Neural crest cell (in vitro differentiated cells): Measurements from ENCODE around the genes GTF2H2C, GTF2H2 and FCHO2.

- PRO-cap: no peak
These were observed 59.6 kb downstream of the PIK3R1 start for GRCh38 chr5:68275072-68275573.

DNA sequence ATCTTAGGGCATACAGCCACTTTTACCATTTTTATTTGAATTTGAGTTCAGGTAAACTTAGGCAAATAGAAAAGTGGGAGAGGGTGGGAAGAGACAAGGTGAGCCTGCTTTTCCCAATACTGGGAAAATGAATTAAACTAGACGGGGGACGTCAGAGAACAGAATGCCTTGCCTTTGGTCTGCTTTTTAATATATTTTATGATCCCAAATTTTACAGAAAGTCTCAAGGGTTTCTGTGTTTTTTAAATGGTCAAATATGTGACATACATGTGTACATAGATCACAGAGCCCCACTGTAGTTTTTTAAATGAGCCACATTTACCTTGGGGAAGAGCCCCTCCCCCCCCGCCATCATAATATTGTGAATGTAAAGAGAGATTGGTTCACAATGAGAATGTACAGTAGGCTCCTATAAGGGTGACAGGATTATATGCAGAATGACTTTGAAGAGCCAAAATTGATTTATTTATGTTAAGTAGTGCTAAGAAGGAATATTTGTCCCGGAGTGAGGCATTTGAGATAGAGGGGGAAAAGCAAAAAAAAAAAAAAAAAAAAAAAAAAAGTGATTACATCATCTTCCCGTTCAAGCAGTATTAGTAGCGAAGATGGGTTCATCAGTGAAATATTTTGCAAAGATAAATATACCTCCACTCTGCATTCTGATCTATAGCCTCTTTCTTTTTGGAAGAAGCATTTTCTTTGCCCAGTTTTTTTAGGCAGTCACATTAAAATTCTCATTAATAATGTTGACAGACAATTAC is 73.8 kb downstream of the PIK3R1 start:
- PRO-cap: no peak

DNA sequence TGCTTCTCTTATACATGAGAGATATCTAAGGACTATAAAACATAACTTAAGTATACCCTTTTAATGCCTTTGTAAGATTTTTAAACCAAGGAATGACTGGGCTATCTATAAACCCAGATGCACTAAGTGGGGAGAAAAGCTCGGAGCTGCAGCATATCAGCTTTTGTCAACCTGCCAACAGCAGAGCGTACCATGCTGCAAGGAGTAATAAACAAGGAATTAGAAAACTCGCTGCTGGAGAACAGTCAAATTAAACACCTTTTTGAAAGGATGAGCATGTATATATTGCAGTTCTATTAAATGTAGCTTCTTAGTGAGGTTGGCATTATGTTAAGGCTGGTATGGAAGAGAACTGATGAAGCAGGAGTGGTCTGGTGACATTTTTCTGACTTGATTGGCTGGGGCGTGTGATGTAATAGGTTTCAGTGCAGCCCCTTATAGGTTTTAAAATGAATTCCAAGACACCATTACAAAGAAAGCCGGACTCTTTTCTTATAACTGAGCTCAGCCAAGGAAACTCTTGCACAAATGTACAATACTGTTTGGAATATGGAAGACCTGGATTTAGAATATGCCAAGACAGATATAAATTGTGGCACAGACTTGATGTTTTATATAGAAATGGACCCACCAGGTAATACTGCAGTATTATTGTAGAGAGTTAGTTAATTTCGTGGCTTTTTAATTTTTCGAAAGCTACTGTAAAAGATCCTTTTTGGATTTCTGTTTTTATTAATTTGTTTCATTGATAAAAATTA is 74.8 kb downstream of the PIK3R1 start:
- PRO-cap: bidirectional peak, plus-strand start at position 495 of the sequence, minus-strand start at position 354 of the sequence

DNA sequence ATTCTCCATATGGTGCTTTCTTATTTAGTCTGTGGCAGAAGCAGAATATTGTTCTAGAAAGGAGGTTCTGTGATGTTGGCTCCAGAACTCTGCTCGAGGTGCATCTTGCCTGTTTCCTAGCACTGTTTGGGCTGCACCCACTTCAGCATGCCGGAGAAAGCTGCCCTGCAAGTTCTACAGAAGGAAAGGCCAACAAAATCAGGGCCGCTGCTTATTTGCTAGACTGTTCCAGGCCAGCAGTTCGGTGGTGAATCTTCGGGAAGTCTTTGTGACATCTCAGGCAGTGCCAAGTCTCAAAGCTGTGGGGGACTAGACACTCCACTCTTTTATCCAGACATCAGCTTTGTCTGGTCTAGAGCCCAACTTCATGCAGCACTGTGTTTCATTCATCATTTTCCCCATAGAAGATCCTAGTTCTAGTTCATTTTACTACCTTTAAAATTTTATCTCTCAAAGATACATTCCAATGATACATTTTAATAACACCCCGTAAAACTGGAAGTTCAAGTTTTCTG is 91.1 kb downstream of the PIK3R1 start:
- PRO-cap: no peak

DNA sequence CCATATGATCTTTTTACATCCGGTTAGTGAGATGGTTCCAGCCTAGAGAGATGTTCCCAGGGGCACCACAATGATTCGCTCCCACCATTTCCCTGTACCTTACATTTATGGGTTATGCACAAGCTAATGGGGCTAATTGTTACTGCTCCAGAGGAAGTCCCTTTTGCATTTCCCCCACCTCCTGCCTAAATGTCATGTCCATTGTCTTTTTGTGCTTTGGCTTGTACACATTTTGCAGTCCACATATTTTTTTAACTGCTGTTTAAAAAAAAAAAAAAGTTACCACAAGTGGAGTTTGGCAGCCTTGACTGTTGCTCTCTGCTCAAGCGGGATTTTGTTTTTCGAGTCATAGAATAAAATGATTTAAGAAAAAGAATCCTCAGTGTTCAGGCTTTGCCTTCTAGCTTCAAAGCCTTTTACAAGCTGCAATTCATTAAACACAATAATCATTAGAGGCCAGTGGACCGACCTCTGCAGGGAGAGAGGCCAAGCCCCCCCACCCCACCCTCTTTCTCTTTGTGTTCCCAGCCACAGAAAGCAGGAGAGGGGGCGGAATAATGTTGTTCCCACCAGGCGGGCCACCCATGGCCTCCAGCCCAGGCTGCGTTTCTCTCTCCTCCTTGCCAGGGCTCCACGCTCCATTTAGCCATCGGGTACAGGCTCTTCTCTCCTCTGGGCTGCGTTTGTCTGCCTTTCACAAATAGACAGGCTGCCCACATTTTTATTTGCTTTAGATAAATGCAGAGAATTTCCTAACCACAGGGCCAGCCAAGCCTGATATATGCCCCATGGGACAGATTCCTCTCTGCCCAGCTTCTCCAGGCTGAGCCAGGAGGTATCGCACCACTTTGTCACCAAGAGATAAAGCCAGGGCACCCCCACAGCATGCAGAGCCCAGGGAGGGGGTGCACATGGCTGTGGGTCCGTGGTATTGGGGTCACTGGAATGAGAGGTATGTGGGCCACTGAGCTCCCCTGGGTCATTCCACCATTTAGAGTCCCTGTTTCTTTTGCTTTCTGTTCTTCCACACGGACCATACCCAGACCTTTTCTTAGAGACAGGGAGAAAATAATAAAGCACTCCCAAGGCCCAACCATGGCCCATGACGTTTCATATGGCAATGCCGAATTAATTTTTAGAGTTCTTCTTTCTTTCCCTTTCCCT is 318.7 kb downstream of the PIK3R1 start:
- PRO-cap: no peak

DNA sequence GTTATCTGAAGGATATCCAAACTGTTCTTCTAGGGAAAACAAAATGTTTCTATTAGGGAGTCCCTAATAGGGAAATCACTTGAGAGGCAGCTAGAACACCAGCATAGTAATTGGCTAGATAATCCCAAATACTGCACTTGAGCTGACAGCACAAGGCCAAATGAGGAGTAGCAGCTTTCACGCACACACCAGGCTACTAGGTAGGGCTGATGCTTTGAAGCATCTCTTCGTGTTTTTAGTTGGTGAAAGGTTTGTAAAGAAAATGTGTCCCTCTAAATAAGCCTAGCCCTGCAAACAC is 249.6 kb upstream of the SLC30A5 start:
- PRO-cap: no peak

- PRO-cap: no peak
These were observed 10.4 kb upstream of the SLC30A5 start for GRCh38 chr5:69083445-69083805.

GRCh38 chr5:69361860-69362573 is 7.3 kb downstream of the AK6 start:
- PRO-cap: no peak

DNA sequence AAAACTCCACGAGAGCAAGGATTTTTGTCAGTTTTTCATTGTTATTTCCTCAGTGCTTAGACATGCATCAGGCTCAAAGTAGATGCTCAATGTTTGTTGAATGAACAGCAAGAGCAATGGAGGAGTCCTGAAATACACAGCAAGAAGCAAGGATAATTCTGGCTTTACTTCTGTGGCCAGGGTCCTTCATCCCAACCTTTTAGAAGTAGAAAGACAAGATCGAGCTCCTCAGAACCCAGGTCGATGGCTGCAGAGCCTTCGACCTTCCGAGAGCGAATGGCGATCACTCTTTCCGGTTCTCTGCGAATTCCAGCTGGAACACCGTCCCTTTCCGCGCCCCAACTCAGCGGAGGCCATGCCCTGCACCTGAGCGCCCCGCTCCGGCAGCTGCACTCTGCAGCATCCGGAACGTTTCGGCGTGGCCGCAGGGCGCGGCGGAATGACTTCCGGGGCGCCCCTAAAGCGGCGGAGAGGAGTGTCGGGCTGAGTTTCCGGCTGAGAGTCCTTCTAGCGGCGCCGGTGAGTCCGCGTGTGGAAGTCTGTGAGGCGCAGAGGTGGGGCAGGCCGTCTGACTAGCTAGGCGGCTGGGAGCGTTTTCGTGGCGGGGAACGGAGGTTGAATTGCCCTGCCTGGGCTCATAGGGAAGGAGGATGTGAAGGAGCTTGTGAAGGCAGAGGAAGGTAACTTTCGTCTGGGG is at the start of gene GTF2H2C:
Gene GTF2H2C, plus strand, starts transcription at position 468 of the 697 bp plus-strand sequence.
- PRO-cap: bidirectional peak, plus-strand start at position 522 of the sequence, minus-strand start at position 320 of the sequence

- PRO-cap: no peak
These were observed at the start of gene GTF2H2 for GRCh38 chr5:71067516-71067965. TSS of gene GTF2H2 (minus strand) at chr5:71067676.

GRCh38 chr5:71925033-71925476 is 182.2 kb upstream of the MAP1B start:
- PRO-cap: no peak

DNA sequence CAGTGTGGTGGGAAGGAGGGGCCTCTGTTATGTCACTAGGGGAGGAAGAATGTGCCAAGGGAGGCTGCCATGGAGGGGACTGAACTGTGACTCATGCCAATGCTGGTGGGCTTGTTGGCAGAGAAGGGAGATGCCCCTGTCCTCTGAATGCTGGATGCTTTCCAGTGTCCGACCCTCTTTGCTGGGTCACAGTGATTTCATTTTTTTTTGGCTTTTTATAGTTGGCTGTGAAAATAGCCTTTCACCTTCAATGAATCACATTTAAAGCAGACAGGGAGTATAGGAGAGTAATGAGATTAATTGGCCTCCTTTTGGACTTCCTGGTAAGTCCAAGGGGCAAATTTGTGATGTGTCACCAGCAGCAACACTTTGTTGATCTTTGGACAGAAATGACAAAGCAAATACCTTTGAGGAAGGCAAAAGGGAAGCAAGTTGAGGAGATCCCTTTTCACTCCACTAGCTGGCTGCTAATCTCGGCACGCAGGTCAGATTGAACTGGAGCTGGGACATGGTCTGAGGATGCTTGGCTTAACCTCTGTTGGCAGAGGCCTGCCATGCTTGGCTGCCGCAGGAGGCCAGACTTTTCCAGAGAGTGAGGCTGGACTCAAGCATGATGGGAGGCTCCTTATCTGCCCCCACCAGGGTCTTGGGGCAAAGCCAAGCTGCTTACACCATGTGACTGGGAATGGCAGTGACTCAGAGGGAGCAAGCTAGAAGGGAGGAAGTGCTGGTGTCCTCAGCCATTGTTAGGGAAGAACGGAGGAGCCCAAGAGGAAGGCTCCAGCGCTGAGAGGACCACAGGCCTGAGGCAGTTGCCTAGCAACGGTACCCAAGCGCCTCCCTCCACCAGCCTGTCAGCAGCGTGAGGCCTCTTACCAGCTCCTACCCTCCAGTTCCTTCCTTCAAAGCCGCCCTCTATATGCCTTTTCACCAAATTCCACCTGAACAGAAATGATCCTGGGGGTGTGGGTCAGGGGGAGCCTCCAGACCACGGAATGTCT is 174.5 kb upstream of the MAP1B start:
- PRO-cap: no peak

DNA sequence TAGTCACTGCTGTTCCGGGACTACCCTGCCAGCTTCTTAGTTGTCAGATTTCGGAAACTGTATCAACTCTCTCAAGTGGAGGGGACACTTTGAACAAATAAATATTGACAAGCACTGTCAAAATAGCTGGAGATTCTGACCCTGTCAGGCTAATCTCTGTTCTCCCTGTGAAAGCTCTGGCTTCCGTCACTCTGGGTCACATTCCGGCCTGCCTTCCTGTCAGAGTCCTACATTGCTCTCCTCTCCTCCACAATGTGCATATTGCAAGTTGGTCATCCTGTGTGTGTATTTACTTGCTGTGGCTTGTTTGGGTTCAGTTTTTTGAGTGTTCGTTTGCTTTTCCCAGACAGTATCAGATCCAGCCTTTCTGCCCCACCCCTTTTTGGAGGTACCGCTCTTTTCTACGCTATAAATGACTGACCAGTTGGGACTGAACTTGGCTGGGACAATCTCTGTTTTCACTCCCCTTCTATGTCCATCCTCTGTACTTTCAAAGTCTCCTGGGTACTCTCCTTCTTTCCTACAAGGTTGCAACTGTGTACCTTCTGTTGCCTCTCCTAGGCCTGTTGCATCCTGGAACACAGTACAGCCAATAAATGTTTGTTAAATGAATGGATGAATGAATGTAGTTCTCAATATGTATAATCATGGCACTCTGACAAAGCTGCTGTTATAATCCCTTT is 134.1 kb upstream of the MAP1B start:
- PRO-cap: no peak

DNA sequence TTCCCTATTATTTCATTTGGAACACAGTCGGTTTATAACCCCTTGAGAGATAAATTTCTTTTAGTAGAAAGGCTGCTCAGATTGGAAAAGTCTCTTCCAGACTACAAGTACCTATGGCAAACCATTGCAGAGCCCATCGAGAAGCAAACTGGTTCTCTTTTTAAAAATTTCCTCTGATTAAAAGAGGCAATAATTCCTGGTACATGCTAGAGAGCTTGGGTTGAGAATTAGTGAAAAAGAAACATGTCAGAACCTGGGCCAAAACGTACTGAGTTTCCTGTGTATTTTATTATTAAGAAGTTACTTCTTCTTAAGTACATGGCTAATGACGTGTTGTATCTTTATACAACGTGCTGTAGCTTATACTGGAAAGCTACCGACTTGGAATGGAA is 43.3 kb downstream of the ZNF366 start:
- PRO-cap: no peak

- PRO-cap: no peak
These were observed 54.2 kb upstream of the FCHO2 start for GRCh38 chr5:72901479-72902193.

GRCh38 chr5:72917258-72918428 is 38.2 kb upstream of the FCHO2 start:
- PRO-cap: no peak

DNA sequence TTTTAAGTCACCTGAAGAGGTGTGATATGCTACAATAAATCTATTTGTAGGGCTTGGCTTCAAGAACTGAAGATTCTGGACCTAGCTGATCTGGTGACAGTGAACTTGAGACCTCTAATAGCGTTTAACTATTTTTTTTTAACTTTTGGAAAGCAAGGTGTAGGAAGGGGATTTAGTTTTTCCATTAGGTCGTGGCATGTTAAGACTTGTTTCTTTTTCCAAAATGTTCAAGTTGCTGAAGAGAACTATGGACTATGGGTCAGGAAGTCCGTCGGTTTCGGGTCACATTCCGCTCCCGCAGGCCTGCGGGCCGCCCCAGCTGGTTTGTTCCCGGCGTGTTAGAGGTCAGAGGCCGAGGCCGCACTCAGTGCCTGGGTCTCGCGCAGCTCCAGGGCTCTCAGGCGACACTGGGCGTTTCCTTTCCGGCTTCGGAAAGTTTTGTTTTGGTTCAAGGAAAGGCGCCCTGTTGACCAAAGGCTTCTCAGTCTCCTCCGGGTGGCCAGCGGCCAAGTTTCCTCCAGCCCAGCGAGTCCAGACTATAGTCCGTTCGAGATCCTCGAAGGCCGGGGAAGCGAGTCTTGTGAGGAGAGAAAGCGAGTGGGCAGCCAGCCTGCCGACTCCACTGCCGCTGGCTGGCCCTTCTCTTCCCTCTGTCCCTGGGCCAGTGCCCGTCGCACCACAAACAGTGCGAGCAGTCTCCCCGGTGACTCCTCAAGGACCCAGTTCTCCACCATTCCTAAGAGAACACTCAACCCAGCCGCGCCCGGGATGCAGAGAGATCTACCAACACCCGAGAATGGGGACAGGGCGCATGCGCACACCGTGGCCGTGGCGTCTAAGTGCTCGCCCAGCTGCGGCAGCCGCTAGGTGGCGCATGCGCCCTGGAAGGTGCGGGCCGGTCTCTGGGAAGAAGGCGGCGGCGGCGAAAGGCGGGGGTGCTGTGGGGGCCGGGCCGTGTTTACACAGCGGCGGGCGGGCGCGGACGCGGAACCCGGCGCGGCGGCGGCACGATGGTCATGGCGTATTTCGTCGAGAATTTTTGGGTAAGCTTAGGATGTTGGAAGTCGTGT is at the start of gene FCHO2:
Gene FCHO2, plus strand, starts transcription at position 955 of the 1,070 bp plus-strand sequence.
- PRO-cap: bidirectional peak, plus-strand start at position 484 of the sequence, minus-strand start at position 288 of the sequence; bidirectional peak, plus-strand start at position 574 of the sequence, minus-strand start at position 540 of the sequence; bidirectional peak, plus-strand start at position 955 of the sequence, minus-strand start at position 798 of the sequence

DNA sequence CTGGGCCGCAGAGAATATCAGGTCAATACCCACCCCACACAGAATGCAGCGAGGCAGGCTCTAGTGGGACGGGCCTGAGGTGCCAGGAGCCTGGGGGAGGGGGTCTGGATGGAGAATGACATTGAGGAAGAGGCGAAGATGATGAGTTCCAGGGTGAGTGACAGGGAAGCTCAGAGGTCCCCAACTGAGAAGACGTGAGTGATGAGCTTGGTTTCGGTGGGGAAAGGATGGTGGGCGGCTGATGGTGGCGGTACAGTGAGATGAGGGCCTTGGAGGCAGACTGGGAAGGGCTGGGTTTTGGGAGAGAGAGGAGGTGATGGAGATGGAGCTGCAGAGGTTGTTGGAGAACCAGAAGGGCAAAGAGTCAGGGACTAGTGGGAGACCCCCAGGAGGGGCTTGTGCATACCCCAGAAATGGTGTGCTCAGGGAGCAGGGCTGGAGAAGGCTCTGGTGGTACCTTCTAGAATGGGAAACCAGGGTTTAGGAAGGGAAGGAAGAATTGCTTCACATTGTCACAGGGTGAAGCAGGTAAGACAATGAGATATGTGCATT is 9.6 kb downstream of the TMEM171 start:
- PRO-cap: no peak

- PRO-cap: no peak
These were observed 28.6 kb downstream of the TMEM174 start for GRCh38 chr5:73201615-73202062.

DNA sequence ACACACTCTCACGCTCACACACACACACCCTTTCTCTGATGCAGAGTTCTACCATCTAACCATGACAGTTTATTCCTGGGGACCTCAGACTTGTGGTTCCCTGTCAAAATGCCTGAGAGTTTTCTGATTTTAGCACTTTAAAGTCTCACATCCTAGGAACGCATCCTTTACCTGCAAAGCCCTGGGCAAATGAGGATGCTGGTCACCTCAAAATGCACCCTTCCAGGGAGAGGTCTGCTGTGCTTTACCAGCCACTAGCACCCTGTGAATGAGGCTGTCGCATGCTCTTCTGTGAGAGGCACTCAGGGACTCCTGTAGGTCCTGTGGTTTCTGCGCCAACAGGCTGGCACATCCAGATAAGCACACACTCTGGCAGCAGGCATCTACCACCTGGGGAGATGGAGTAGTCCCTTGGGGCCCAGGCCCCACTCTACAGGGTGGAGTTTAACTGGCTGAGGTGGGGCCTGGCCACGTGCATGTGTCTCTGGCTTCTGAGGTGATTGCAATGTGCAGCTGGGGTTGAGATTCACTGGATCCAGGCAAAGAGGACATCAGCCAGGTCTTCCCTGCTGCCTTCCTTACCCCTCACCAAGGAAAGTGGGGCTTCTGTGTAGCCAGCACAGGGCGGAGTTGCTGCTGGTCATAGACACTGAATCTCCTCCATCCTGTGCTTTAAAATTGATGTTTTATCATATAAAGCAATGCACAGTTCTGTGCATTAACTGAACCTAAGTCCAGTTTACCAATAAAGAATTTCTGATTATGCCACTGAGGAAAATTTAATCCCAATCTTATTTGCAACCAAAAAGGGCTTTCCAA is 32.3 kb downstream of the TMEM174 start:
- PRO-cap: no peak